HCT116 (cell line): ENCODE results near the genes BPGM and TMEM140.

DNA sequence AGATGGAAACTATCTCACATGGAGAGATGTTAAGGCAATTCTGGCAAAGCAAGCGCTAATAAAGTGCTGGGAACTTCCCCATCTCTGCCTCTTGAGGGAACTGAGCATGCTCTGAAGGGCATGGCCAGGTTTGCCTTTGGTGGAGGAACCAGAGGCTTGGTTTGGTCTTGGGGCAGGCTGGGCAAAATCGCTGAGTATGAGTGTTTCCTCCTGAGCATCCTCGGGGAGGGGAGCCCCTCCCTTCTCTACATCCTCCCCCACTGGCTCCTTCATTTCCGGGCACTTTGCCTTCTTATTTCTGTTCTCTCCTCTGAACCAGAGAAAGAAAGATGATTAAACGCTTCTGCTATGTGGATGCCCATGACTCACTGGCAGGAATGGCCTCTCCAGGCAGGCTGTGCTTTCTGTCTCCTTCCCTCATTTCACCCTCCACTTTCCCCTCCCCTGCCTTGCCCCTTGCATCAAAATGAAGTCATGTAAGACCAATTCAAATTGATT is 509.1 kb upstream of the PODXL start:
- RRBS, result no CpG with 5 or more reads among the region's 5 CpGs

GRCh38 chr7:132225197-132225549 is 351.1 kb downstream of the PLXNA4 start:
- RRBS, result no CpG with 5 or more reads among the region's 5 CpGs

GRCh38 chr7:132434123-132434562 is 142.1 kb downstream of the PLXNA4 start:
- RRBS, result 13% methylated on average over 2 of the region's 4 CpGs

GRCh38 chr7:133990630-133990920 is 136.6 kb upstream of the LRGUK start:
- RRBS, result no CpG with 5 or more reads among the region's 4 CpGs

GRCh38 chr7:134365312-134366202 is 48.8 kb upstream of the SLC35B4 start:
- RRBS, result no CpG with 5 or more reads among the region's 6 CpGs

DNA sequence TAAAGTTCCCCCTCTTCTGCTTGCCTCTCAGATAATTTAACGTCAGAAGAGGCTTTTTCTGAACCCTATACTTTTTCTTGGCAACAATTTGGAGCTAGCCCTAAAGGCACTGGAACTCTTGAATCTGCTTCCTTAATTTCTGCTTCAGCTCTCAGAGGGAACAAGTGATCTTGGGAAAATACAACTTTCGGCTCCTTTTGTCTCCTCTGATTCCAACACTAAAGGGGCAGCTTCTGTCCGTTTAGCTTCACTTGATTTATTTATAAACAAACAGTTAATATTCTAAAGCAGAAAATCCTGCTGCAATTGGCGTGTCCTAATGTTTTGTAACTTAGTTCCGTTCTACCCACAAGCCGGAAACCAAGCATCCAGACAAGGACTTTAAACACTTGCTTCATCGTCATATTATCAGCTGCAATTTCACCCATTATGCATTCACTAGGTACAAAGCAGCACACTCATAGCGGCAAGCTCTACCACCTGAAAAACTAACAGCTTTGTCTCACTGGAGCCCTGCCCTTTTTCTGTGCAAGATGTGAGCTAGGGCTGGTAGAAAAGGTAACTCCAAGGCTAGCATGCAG is 43.9 kb upstream of the BPGM start:
- RRBS, result no CpG with 5 or more reads among the region's 8 CpGs

GRCh38 chr7:134646653-134647613 is at the start of gene BPGM:
TSS of gene BPGM (plus strand) at chr7:134646853.
- RRBS, result 3% methylated on average over 10 of the region's 31 CpGs

DNA sequence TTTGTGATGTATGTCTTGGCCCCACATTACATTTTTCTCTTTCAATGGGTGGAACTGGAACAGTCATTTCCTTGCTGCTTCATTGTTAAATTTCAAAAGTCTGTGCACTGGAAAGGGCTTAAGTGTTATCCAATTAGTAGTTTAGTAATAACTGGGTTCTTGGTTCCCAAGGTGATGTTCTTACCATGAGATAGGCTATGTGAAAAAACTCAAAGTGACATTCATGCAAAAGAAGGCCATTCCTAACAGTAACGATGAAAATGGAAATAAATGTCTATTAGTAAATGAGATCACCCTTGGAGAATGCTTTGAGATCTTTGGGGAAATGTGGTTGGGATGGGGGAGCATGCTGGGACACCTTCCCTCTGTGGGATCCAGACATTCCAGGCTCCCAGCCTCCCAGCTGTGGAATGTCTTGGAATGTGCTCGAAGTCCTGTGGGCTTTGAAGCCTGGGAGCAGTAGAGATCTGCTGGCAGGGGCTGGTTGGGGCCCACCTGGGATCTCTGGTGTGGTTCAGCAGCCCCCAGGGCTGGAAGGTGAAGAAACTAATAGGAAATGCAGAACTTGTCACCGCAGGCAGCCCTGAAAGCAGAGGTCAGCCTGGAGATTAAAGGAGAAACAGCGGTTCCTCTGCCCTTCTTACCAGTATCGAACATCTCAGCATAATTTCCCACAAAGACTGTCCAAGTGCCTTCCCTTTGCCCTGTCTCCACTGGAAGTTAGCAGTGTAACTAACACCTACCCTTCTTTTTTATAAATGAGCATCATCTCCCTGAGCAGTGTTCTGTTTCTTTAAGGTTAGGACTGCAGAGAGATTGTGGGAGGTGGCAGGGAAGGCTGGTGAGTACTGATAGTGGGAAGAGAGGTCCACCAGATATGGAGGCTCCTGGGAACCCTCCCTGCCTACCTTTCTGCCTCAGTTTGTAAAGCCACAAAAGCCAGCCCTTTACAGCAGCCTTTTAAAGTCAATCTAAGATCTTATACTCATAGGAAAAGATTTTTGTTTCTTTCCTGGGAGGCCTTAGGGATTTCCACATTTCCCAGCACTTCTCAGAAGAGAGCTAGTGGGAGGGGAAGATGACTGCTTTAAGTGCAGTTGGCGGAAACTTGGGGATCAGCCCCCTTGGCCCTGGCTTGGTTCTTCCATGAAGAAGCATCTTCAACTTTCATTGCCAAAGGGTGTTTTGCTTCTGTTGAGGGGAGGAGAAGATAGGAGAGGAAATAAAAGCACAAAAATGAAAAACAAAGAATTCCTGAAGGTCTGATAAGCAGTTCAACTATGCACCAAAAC is 36.9 kb upstream of the CALD1 start:
- RRBS, result no CpG with 5 or more reads among the region's 6 CpGs

GRCh38 chr7:134784396-134785311 is 5.2 kb downstream of the CALD1 start:
- RRBS, result no CpG with 5 or more reads among the region's 8 CpGs

GRCh38 chr7:134811680-134811926 is 32.2 kb downstream of the CALD1 start:
- RRBS, result no CpG with 5 or more reads among the region's 2 CpGs

DNA sequence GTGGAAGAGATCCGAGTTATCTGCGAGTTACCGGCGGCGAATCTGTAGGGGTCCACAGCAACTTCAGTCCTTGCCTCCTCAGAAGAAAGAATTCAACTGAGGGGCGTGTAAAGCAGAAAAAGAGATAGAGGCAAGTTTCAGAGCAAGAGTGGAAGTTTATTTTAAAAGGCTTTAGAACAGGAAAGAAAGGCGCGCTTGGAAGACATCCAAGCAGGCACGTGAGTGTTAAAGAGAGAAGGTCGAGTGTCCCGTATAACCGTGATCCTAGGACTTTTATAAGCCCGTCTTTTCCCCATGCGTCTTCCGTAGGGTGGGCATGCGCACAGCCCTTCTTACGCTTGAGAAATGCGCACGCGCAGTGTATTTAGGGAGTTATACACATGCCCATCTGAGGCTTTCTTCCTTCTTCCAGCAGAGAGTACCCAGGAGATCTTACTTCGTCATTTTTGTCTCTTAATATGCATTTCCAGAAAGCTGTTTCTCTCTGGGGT is 52.4 kb downstream of the CALD1 start:
- RRBS, result 98% methylated on average over 3 of the region's 21 CpGs

DNA sequence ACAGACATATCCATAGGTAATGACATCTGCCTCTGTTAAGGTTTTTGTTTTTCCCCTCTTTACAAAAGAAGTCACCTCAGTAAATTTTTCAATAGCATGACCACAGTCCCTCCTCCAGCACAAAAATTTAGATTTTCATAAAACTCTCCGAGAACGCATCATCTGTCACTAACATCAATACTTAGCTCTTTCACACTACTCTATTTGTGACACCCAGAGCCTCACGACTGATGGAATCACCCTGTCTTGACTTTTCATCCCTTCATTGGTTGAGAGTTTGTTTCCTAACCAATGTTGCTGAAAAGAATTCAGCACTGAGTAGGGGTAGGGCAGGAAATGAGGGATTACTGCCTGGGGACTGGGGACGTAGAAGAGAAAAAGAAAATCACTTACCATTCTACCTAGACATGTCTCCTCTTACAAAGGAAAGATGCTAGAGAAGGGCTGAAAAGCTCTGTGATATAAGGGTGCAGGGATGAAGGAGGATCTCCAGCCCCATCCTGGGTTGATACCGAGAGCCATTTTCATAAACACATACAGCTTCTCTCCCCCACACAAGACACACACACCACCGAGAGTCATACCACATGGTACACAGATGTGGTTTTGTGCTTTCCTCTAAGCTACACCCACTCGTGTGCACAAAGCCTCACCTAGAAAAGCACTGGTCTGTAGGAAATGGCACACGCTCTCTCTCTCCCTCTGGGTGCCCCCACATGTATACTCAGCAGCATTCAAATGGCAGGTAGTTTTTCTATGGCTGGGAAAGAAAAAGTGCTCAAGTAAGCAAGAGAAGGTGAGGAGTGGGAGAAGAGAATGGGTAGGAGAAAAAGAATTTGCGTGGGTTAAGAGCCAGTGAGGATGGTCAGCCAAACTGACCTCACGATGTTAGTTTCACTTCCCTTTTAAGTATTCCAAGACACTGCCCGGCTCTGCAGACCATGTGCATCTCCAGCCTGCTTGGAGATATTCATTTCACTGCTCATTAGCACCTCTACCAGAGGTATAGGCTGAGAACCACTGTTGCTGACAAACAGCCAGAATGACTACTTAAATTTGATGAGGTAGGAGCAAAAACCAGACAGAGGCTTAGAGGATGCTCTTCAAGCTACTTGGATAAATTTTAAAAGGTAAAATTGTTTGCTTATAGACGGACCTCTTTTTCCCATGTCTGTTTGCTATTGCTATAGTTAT is 85.8 kb downstream of the CALD1 start:
- RRBS, result no CpG with 5 or more reads among the region's 12 CpGs

DNA sequence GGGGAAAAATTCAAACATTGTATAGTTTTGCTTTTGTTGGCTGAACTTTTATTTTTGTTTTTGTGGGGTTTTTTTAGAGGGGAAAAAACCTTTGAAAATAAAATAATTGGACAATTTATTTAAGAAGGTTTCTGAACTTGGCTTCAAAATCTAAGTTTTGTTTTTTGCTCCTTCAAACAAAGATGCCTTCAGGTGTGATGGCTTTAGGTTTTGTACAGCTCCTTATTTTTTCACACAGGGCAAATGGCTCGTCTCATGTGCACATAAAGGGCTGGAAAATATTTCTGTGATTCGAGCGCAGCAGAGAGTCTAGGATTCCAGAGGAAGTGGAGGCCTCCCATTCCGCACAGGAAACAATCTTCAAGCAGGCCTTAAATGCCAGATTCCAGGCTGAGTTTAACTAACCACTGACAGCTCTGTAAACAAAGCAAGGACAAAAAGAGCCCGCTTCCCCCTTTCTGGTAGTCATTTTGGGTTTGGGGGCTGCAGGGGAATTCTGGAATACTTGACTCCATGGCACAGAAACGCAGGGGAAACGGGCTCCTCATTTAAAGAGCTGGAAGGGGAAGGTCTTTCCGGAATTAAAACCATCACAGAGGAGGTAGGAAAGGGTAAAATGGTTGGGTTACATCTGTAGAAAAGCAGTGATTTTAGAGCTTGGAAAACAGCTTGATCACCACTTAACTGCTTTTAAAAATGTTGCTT is 87.2 kb downstream of the CALD1 start:
- RRBS, result no CpG with 5 or more reads among the region's 8 CpGs

DNA sequence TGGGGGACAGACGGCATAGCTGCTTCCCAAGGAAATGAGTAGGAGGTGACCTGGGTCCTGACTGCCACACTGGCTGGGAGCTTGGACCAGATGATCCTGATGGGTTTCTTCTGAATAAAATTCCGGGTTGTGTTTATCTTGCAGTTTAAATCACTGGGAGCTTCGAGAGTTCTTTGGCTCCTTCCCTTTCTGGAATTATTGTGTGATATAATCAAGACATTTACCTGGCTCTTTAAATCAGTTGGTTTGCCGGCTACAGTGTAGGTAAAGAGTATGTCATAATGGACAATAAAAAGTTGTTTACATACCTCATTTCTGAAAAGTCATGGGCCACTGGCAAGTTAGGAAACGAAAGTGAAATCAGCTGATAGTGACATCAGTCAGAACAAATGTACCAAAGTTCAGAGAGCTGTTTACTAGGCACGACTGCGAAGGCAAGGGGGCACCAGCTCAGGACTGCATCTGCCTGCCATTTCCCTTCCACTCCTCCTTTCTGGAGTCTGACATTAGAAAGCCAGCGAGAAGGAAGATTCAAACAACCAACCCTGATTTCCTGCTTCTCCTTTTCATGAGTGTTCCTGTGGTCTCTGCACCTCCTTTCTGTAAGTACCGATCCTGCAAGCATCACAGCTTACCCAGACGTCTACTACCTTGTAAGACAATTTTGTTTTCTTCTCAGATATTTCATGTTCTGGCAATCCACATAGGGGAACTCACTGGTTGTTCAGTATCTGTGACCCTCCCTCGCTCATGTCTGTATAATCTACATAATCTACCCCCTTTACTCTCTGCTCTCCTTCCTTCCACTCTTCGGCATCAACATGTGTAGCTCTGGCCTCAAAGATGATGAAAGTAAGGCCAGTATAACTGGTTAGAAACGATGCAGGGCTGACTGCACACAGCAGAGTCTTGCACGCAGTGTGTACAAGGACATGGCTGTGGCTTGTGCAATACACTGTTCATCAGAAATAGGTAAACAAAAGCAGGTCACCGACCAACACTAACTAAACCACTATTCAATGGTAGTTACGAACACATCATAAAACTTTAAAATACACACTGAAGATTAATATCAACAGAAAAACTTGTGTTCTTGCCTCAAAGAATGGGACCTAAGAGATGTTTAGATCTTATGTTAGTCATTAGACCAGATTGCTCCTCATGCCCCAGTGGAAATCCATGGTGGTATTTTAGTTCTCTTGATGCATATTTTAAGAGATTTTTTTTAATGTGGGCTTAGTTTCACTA is at the start of gene TMEM140:
Gene TMEM140, plus strand, starts transcription at position 404 of the 1,248 bp plus-strand sequence.
- RRBS, result no CpG with 5 or more reads among the region's 16 CpGs

DNA sequence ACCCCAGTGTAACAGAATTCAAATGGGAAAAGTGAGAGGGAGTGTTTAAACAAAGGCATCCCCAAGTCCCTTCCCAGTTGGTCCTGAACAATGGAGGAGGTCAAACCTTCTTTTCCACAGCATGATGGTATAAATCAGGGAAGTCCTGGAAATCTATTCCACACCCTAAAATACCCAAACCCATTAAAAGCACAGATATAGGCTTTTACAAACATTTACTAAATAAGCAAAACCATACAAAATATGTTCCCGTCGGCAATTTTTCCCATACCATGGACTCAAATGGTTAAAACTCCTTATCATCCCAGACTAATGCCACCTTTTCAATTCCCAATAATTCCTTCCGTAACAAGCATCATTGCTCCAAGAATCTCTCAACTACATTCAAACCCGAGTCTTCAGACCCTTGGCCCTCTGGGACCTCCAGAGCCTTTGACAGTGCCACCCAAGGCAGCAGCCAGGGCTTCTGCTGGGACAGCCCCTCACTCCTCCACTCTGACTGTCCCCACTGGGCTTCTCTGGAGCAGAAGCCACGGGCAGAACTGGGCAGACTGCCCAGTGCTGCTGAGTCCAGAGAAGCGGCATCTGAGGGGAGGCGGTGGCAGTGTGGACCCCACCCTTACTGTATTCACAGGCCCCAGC is 9.0 kb downstream of the CYREN start:
- RRBS, result no CpG with 5 or more reads among the region's 7 CpGs

DNA sequence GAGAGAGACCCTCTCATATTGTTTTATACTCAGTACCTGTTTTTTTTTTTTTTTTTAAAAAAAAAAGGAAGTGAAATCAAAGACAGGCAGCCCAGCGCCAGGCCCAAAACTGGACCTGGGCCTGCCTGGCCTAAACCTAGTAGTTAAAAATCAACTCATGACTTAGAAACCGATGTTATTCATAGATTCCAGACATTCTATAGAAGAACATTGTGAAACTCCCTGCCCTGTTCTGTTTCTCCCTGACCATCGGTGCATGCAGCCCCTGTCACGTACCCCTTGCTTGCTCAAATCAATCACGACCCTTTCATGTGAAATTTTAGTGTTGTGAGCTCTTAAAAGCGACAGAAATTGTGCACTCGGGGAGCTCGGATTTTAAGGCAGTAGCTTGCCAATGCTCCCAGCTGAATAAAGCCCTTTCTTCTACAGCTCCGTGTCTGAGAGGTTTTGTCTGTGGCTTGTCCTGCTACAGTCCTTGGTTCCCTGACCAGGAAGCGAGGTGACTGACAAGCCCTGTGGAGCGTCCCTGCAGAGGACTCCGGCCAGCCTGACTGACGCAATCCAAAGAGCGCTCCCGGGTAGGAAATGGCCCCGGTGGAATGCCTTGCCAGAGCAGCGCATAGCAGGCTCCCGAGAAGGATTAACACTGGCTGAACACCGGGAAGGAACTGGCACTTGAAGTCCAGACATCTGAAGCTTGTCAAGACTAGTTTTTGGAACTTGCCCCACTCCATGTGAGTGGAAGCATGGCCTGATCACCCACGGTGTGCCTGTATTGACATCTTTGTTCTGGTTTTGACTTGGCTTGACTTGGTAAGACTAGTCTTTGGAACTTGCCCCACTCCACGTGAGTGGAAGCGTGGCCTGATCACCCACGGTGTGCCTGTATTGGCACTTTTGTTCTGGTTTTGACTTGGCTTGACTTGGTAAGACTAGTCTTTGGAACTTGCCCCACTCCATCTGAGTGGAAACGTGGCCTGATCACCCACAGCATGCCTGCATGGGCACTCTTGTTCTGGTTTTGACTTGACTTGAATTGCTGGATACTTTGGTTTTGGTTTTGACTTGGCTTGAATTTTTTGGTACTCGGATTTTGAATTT is 1.1 kb upstream of the CYREN start:
- RRBS, result 94% methylated on average over 2 of the region's 25 CpGs

- RRBS, result no CpG with 5 or more reads among the region's 6 CpGs
These were observed 9.7 kb upstream of the CYREN start for GRCh38 chr7:135179989-135180835.

DNA sequence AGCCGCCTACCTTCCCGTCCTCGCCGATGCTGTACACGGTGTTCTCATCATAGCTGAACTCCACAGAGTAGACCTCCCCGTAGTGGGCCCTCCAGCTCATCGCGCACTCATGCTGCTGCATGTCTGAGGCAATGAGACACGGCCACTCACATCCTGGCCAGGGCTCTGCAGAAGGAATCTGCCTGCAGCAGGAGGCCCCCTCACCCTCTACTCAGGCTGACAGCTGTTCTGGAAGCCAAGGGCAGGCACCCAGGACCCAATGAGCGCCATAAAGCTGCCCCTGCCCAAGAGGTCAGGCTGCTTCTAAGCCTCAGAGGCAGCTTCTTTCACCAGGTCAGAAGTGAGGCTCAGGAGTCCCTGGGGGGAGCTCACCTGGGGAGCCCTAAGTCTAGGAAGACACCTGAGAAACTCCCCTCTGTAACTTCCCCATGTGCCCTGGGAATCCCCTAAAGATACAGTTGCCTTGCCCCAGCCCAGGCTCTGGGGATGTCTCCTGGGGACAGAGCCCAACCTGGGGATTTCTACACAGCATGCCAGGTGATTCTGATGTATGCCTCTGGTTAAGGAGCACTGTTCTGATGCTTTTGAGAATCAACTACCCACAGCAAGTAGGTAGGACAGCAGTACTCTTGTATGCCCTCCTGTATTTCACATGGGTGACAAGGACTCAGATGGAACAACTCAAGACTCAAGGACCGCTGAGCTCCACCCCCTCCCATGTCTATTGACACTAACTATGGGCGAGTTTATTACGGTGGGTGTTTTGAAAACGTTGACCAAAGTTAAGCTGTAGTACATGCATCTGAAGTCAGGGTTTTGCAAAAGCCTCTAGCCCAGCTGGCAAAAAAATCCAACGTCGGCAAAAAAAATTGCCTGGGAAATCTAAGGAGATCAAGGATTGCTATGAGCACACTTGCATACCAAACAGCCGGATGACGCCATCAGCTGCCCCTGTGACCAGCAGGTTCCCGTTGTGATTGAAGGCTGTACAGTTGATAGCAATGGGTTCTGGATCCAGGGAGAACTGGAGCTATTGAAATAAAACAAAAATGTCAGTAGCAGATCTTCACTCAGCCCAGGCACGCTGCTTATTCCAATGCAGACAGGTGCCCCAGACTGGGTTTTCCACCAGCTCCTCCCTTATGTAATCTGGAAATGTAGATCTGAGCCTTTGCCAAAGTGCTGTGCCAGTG is 18.3 kb upstream of the CYREN start:
- RRBS, result no CpG with 5 or more reads among the region's 20 CpGs

- RRBS, result no CpG with 5 or more reads among the region's 4 CpGs
These were observed 3.8 kb downstream of the WDR91 start for GRCh38 chr7:135207440-135207922.

GRCh38 chr7:135558087-135558835 is 544 bp downstream of the NUP205 start:
- RRBS, result no CpG with 5 or more reads among the region's 30 CpGs